Jejunum (tissue), 1 donor: Measurements from ENCODE around the genes EPHA7 and FUT9.

- PRO-cap = no peak
Measured at GRCh38 chr6:89372095-89373026, 19.8 kb upstream of the UBE2J1 start.

GRCh38 chr6:89412980-89413674 is 1.1 kb upstream of the RRAGD start:
- PRO-cap = no peak

GRCh38 chr6:89829247-89830479 is 10.1 kb upstream of the MDN1 start:
- PRO-cap = bidirectional peak, plus-strand start at chr6:89829880, minus-strand start at chr6:89829597

DNA sequence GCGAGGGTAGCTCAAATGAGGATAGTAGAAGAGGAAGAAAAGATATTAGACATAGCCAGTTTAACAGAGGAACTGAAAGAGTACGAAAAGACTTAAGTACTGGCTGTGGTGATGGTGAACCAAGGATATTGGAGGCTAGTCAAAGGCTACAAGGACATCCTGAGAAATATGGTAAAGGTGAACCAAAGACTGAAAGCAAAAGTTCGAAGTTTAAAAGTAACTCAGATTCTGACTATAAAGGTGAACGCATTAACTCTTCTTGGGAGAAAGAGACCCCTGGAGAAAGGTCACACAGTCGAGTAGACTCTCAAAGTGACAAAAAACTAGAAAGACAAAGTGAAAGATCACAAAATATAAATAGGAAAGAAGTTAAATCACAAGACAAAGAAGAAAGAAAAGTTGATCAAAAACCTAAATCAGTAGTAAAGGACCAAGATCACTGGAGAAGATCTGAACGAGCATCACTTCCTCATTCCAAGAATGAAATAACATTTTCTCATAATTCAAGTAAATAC is 31.8 kb upstream of the GJA10 start:
- PRO-cap = no peak

- PRO-cap = no peak
Measured at GRCh38 chr6:89941381-89941957, 47.2 kb downstream of the GJA10 start.

DNA sequence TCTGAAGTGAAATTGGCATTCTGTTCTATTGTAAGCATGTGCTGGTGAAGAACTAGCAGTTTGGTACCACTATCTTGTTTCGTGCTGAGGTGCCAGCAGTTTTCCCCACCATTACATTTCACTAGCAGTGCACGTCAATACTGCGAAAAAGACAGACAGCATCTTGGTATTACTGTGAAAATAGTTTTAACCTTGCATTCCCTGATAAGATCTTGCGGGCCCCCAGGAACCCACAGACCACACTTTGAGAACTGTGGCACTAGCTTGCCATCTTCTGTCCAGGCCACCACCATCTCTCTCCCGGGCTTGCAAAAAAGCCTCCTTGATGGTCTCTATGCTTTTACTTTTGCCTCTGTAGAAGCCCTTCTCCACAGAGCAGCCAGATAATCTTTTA is 185.7 kb downstream of the BACH2 start:
- PRO-cap = no peak

- PRO-cap = no peak
Measured at GRCh38 chr6:90233205-90233594, 63.4 kb downstream of the BACH2 start.

- PRO-cap = no peak
Measured at GRCh38 chr6:90403568-90404215, 107.0 kb upstream of the BACH2 start.

DNA sequence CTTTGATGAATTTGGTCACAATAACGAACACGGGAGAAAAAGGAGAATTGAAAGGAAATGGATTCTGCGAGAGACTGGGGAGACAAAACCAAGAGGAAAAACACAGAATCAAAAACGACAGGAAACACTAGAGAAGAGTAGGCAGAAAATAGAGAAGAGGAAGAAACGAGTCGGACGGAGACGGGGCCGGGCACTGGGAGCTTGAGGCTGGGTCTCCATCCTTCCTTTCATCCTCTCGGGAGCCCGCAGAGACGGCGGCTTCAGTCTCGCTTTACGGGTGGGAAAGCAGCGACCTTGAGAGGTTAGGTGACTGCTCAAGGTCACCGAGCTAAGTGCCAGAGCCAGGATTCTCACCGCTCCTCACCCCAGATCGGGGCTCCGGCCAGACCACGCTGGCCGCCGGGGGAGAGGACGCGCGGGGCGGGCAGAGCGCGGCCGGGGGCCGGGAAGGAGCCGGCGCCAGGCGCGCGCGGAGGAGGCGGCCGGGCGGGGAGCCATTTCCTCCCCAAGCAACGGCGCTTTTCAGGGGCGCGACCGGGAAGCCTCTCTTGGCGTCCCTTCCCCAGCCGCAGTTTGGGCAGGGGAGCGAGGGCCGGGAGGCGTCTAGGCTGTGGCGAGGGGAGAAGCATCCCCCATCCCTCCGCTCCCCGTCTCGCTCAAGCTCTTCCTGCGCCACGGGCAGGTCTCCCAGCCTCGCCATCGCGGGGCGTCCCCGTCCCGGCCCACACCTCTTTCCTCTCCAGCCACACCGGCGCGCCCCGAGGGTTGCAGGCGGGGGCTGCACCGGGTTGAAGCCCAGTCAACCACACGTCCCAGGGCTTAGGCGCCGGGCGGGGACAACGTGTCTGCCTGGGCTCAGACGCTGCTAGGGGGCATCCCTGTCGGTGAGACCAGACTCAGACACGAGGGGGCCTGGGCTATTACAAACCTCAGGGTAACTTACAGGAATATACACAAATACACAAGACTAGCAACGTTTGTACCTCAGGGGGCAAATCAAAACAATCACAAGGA is 24.1 kb upstream of the MAP3K7 start:
- PRO-cap = no peak

DNA sequence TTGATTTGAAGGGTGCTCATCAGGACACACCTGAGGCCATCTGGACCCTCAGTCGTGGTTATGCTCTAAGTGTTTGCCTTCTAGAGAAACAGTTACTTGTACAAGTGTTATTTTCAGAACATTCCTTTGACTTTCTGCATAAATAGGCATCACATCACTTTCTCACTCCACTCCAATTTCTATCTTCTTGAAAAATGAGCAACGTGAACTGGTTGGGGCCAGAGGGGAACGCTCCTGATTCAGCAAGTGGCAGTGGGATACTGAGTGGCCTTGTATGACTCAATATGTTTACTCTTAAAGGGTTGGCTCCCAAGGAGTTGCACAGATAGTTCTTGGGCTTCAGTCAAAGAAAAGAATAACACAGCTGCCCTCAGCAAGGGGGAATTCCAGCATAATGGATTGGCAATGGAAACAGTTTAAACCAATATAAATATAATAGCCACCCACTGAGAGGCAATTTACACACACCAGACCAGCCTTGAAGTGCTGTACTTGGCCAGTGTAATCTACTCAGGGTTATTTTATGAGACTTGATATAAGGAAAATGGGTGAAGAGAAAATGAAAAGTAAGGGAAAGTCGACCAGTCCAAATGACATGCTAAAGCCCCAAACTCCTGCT is 712.6 kb upstream of the MAP3K7 start:
- PRO-cap = no peak

- PRO-cap = no peak
Measured at GRCh38 chr6:93418518-93419227, 686 bp downstream of the EPHA7 start.

GRCh38 chr6:93419228-93419709 is at the start of gene EPHA7:
Gene EPHA7 (minus strand): TSS chr6:93419559.
- PRO-cap = bidirectional peak, plus-strand start at chr6:93419821, minus-strand start at chr6:93419552

DNA sequence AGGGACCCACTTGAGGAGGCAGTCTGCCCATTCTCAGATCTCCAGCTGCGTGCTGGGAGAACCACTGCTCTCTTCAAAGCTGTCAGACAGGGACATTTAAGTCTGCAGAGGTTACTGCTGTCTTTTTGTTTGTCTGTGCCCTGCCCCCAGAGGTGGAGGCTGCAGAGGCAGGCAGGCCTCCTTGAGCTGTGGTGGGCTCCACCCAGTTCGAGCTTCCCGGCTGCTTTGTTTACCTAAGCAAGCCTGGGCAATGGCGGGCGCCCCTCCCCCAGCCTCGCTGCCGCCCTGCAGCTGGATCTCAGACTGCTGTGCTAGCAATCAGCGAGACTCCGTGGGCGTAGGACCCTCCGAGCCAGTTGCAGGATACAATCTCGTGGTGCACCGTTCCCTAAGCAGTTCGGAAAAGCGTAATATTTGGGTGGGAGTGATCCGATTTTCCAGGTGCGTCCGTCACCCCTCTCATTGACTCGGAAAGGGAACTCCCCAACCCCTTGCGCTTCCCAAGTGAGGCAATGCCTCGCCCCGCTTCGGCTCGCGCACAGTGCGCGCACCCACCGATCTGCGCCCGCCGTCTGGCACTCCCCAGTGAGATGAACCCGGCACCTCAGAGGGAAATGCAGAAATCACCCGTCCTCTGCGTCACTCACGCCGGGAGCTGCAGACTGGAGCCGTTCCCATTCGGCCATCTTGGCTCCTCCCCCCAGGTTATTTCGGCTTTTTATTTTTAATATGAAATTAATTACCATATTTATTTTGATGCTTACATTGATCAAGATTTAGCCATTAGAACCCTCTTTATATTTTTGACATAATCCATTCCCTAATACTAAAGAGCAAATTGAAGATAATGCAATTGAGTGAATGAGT is 217.8 kb upstream of the EPHA7 start:
- PRO-cap = no peak

GRCh38 chr6:93834804-93835599 is 415.6 kb upstream of the EPHA7 start:
- PRO-cap = no peak

- PRO-cap = no peak
Measured at GRCh38 chr6:96015205-96016053, at the start of gene FUT9. Gene FUT9 (plus strand): TSS chr6:96015974.

DNA sequence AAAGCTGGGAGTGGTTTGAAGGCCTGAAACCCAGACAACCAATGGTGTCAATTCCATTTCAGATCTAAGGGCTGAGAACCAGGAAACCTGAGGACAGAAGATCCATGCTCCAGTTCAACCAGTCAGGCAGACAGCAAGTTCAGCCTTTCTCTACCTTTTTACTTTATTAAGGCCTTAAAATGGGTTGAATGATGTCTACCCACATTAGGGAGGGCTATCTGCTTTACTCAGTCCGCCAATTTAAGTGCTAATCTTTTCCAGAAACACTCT is 170.8 kb downstream of the FUT9 start:
- PRO-cap = no peak

DNA sequence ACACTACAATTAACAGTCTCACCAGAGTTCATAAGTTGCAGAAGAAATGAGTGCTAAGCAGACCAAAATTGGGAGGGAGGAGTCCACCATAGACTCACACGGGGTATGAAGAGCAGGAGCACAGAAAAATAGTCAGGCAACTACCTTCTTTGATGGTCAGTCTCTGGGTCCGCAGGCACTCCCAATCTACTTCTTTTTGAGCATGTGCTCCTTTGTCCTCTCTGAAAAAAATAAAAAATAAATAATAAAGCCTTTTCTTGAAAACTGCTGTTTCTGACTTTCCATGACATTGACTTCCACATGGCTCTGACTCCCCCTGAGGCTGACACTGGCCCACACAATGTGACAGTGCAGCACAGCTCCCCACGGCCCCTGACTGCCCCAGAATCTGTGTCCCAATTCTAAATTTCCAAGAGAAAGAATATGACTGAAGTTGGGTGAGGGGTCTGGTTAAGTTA is 127.3 kb downstream of the GPR63 start:
- PRO-cap = no peak

DNA sequence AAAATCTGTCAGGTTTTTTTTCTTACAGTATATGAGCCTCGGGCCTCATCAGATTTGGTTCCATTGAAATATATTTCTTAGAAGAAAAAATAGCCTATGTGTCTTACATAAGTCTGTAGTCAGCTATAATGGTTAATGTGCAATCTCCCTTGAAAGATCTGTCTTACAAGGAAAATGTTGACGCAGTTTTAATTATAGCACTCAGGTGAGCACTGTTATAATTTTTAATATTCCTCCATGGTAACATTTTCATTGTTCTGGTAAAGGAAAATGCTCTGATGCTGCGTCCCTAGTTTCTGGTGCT is 178.5 kb downstream of the MMS22L start:
- PRO-cap = no peak

DNA sequence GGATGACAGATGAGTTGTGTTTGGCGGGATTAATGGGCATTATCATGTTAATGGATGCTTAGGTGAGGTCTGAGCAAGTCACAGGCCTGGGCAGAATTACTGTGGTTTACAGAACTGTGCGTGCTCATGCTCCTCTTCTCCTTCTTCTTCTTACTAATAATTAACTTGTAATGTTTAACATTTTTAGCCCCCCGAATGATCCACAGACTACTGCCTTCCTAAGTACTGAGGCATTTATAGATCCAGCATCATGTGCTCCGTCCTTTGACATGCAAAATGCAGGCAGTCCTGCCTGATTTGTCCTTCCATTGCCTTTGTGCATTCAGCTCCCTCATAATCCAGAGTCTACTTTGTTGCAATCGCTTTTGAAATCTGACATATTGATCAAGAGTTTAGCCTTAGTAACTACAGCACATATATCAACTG is 753.5 kb upstream of the MMS22L start:
- PRO-cap = no peak

GRCh38 chr6:98823816-98825135 is 10.1 kb upstream of the POU3F2 start:
- PRO-cap = no peak